HL-60 (cell line): ENCODE measurements around the genes NOS2, IFT20, SEBOX and FOXN1.

DNA sequence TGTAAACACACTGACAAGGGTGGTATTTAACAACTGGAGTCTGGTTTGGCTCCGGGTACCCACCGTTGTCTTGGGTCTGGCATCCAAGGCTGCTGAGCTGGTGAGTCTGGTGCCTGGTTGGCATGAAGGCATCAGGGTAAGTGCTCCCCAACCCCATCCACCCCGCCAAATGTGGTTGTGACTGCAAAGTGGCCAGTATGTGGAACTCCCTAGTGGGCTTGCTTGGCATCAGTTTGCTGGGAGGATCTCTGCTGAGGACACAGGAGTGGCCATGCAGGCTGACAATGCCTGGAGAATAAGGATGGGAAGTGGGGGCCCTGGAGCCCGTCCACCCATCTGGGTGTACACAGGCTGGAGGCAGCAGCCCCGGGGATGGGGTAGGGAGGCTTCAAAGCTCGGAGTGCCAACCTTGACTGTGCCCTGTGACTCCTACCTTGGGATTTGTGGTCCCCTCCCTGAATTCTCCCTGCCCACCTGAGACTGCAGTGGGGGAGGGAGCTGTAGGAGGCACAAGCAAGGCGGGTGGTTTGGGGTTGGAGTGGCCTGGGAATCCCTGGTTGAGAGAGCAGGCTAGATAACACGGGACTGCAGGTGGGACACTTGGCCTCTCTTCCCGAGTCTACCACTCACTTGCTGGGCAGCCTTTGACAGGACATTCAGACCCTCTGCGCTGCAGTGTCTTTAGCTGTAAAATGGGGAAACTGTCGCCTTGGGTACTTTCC lies 30.1 kb downstream of the KSR1 start:
- RRBS = no CpG with 5 or more reads among the region's 11 CpGs

DNA sequence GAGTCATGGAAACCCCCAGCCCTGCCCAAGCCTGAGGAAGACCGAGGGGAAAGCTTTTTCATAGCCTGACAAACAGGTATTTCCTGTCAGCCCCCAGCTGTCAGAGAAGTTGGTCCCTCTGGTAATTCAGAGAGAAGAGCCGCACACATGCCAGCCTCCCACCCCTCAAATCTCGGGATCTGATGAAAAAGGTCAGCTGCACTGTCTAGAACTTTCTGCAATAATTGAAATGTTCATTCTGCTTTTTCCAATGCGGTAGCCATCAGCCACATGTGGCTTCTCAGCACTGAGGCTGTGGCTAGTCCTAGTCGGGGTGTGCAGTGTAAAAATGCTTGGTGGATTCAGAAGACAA lies 50.5 kb downstream of the KSR1 start:
- RRBS = no CpG with 5 or more reads among the region's 5 CpGs

DNA sequence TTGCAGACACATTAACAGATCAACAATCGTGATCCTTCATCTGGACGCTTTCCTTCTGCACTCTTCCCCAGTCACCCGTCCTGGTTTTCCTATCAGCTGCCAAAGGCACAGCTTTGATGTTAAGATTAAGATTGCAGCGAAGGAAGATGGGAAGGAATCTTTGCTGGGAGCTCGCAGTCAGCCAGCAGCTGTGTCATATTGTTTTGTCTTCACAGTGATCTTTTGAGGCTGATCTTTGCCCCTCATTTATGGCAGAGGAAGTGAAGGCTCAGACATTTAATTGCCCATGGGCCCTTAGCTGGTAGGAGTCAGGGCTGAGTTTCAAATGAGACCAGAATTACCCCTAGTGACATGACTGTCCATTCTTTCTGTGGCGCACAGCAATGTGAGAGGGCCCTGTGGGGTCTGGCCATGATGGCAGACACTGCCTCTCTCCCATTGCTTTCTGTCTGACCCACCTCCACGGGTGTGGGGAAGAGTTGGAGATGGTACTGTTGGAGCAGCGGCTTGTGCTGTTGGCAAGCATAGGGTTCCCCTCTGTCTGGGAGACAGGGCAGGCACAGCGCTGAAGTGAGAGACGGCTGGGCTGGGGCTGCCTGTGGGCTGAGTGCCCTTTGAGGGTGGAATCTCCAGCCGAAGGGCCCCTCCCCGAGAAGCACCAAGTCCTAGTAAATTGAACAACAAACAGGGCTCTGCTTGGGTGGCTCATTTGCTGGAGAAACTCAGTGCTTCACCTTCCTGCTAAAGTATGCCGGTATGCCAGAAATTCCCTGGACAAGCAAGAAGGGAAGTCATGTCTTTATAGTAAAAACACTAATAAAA lies 79.5 kb downstream of the KSR1 start:
- RRBS = no CpG with 5 or more reads among the region's 13 CpGs

DNA sequence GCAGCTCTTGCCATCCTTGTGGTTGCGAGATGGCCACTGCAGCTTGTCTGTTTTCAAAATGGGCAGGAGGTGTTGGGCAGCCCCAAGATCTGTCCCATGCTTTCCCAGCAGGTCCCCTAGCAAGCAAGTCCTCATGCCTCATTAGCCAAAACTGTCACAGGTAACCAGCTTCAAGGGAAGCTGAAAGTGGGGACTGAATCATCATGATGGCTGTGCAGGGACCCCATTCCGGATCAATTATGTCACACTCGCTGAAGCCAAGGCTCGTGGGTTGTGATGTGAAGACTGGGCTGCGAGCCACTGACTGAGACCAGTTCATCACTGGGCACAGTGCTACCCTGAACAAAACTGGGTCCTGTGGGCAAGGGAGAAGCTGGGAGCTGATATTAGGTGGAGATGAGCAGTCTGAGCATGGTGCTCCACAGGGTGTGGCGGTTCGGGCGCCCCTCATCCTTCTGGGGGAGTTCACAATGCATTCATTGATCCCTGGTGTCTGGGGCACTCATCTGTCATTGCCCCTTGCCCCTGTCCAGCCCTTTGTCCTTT lies 82.2 kb downstream of the KSR1 start:
- RRBS = no CpG with 5 or more reads among the region's 8 CpGs

- RRBS = no CpG with 5 or more reads among the region's 12 CpGs
Observed at GRCh38 chr17:27551596-27552262, 79.3 kb upstream of the LGALS9 start.

DNA sequence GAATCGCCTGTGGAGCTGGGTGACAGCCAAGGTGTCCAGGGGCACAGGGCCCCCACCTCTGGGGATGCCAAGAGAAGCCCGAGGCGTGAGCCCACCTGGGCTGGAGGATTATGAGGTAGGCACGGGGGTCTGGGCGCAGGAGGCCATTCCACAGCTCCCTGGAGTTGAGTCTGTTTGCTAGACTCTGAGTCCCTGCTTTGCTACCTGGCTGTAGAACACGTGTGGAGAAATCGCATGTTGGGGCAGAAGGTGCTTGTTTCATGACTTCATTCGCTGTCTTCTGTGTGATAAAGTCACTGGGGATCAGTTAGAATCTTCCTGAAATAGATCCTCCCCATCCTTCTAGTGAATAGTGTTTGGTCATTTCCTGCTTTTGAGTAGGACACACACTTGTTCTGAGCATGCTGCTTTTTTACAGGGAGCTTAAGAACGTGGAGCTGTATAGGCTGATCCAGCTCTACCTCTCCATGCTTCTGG lies 64.5 kb upstream of the LGALS9 start:
- RRBS = no CpG with 5 or more reads among the region's 9 CpGs

GRCh38 chr17:27573777-27574739 lies 56.9 kb upstream of the LGALS9 start:
- RRBS = no CpG with 5 or more reads among the region's 8 CpGs

DNA sequence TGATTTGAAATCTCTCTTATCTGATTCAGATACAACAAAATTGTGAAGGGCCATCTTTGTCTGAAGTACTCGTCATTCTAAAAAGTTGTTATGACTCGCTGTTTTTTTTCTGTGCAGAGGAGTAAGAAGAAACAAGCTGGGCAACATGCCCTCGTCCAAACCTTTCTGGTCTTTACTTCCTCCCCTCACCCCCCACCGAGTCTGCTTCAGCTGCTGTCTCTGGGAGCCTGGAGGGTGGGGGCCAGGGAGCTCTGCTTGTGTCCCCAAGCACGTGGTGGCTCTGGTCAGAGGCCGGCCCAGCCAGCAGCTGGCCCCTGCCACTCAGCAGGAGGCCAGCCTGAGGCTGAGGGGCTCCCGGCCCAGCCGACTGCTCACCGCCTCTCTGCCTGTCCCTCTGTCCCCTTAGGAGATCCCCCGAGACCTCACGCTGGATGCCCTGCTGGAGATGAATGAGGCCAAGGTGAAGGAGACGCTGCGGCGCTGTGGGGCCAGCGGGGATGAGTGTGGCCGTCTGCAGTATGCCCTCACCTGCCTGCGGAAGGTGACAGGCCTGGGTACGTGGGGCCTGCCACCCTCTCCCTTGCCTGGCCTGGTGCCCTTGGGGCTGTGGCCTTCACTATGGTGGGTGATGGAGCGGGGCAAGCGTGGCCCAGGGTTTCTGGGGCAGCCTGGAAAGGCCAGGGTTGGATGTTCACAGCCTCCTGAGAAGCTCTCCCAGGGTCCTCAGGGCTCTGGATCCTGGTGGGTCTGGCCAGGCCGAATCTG lies 53.7 kb upstream of the LGALS9 start:
- RRBS = no CpG with 5 or more reads among the region's 21 CpGs

- RRBS = no CpG with 5 or more reads among the region's 11 CpGs
Observed at GRCh38 chr17:27648801-27649456, 17.9 kb downstream of the LGALS9 start.

GRCh38 chr17:27800318-27801008 lies at the start of gene NOS2:
Gene NOS2 (minus strand): TSS chr17:27800529.
- RRBS = no CpG with 5 or more reads among the region's 8 CpGs

- RRBS = no CpG with 5 or more reads among the region's 4 CpGs
Observed at GRCh38 chr17:27811872-27812155, 11.5 kb upstream of the NOS2 start.

DNA sequence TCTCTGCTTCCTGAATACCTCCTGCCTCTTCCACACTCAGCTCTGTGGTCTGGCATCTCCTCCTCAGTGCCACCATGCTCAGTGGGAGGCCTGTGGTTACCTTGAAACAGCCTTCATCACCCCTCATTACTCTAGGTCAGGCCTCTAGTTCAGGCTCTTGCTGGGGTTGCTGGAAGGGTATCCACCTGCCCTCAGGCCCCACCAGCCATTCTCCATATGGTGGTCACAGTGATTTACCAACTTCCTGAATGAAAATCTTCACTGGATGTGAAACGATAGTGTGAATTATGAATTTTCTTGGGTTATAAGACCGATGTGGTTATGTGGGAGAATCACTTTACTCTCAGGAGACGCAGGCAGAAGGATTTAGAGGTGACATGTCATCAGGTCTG lies 5.0 kb downstream of the LYRM9 start:
- RRBS = no CpG with 5 or more reads among the region's 3 CpGs

DNA sequence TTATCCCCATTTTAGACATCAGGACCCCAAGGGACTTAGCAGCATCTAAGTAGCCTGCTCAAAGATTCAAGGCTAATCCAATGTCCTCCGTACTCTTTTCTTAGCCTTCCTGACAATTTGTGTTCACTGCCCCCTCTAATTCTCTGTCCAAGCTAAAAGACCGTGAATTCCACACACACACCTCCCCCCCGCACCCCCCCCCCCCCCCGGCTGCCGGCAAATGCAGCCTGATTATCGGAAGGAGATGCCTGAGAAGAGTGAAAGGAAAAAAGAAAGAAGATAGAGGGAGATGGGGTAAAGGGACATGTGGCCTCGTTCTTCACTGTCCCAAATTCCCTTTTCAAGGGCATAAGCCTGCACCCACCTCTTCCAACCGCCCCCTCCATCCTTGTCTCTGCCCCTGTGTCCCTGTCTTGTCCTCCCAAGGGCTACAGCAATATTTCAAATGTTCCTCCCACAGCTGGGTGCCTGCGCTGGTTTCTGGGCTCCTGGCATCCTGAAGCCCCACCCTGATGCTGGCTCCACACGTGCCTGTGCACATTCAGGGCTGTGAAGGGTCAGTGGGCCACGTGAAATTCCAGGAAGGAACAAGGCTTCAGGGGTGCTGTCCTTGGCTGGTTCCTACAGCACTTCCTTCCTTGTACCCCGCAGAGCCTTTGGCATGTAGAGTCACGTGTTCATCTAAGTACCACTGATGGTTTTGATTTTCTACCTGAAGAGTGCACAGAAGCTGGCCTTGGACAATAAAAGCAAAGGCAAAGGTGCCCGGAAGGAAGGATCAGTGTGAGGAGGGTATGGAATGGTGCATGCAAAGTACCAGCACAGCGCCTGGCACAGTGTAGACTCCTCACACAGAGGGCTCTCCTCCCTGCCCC lies 57.8 kb upstream of the NLK start:
- RRBS = no CpG with 5 or more reads among the region's 15 CpGs

DNA sequence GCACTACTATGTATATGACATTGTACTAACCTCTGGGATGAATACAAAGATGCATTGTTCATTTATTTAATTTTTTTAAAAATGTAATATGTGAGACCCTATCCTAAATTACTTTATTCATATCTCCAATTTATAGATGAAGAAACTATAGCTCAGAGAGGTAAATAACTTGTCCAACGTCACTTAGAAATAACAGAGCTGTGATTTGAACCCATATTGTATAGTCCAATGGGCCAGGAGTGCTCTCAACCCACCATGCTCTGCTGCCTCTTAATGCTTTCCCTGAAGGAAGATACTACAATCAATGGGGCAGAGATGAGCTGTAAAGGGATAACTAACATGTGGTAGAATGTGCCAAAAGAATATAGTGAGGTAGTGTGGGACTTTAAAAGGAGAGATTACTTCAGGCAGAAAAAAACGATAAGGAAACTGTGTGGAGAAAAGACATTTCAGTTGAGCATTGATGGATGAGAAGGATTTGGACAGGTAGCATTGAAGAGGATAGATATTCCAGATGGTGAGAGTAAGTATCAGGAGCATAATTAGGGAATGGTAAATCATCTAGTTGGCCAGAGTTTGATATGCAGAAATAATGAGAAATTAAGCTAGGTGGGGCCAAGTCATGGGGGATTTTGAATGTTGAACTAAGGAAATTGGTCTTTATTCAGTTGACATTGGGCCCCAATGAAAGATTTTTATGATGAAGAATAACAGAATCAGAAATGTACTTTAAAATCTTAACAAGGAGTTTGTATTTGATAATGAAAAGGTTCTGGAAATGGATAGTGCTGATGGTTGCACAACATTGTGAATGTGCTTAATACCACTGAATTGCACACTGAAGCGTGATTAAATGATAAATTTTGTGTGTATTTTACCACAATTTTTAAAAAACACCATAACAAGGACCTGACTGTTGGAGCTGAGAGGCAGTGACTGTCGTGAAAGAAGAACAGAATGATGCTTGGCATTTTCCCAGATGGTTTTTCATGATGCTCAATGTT lies 97.4 kb downstream of the NLK start:
- RRBS = no CpG with 5 or more reads among the region's 4 CpGs

DNA sequence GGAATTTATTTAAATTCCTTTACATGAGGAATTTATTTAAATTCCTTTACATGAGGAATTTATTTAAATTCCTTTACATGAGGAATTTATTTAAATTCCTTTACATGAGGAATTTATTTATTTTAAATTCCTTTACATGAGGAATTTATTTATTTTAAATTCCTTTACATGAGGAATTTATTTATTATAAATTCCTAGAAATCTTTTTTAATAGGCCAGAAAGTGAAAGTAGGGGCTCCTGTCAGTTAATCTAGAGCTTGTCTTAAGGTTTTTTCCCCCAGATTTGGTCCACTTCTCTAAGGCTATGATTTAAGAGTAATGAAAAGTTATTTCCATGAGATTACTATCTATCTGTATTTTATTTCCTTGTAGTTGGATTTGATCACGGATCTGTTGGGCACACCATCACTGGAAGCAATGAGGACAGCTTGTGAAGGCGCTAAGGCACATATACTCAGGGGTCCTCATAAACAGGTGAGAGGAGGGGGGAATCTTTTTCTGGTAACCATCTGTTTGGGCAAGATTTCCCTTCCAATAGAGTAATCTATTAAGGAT lies 129.7 kb downstream of the NLK start:
- RRBS = no CpG with 5 or more reads among the region's 2 CpGs

- RRBS = no CpG with 5 or more reads among the region's 11 CpGs
Observed at GRCh38 chr17:28333831-28334687, 1.2 kb downstream of the IFT20 start.

GRCh38 chr17:28335265-28335905 lies at the start of gene IFT20:
Gene IFT20 (minus strand): TSS chr17:28335472.
- RRBS = 3% methylated on average over 33 of the region's 50 CpGs

DNA sequence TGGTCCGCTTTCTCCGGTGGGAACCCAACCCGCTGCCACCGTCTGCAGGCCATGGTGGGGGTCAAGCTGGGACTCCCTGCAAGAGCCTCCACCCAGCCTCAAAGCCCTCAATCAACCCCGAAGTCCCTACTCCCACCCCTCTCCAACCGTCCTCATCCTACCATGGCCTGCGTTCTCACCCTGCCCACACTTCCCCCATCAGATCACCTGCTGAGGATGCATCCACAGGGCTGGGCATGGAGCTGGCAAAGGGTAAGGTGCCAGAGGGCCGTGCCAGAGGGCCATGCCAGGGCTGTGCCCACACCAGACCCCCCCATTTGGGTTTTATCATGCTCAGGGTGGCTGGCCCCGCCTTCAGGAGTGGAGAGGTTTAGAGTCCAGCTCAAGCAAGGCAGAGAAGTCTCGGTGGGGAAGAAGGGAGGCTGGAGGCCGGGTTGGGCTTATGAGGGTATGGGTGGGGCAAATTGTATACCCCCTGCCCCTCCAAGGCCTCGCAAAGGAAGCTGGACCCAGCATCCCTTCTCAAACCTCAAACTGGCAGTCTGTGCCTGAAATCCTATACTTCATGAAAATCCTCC lies at the start of gene SEBOX:
Gene SEBOX (minus strand): TSS at position 286 of the 578 bp plus-strand sequence.
- RRBS = no CpG with 5 or more reads among the region's 12 CpGs

- RRBS = 84% methylated on average over 8 of the region's 22 CpGs
Observed at GRCh38 chr17:28506153-28506546, at the start of gene FOXN1. Gene FOXN1 (plus strand): TSS chr17:28506348.

- RRBS = no CpG with 5 or more reads among the region's 6 CpGs
Observed at GRCh38 chr17:28524984-28525768, 19.0 kb downstream of the FOXN1 start.